H4 (cell line): ENCODE results near the genes DDX56, ZMIZ2 and MYO1G.

GRCh38 chr7:44088468-44088766 lies 6.1 kb upstream of the POLM start:
- RAMPAGE, long total RNA = no peak

DNA sequence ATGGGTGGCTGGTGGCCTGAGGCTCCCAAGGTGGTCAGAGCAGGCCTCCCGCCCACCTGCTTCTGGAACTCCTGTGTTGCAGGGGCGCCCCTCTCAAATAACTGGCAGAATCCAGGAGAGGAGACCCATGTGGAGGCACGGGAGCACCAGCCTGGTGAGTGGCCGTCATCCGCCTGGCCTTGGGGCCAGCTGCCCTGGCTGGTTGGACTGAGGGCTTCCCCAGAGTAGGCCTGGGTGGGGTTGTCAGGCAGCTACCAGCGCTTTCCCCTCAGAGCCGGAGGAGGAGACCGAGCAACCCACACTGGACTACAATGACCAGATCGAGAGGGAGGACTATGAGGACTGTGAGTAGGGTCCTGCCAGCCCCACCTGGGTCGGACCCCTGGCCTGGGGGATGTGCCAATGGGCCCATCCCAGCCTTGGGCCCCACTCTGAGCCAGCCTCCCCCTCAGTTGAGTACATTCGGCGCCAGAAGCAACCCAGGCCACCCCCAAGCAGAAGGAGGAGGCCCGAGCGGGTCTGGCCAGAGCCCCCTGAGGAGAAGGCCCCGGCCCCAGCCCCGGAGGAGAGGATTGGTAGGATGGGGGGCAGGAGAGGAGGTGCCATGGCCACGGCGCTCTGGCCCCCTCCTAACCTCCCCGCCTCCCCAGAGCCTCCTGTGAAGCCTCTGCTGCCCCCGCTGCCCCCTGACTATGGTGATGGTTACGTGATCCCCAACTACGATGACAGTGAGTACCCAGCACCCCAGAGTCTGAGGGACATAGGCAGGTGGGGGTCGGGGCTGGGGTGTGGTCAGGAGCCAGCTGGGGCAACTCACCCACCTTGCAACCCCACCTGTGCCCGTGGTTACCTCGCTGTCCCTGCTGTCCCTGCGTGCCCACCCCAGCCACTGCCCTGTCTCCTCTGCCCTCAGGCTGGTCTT lies 3.5 kb downstream of the AEBP1 start:
- RAMPAGE, long total RNA = no peak

DNA sequence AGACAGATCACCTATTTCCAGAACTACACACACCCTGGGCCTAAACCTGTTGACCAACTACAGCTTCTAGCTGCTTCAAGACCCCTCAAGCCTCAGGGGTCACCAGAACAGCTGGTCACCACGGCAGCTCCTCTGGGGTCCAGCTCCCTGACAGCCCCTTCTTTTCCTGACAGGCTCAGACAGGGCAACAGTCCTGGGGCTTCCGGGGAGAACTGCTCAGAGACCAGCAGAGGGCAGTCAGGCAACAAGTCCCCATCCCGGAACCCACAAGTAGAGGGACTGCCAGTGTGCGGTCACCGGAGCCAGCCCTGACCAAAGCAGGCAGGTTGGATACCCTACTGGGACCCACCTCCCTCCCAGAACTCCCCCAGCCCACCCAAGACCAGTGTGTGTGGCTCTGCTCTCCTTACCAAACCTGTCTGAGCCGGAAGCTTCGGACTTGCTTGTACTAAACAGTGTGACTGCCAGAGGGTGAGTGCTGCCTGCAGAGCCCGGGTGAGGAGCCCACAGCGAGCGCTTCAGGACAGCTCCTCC lies 40.2 kb downstream of the YKT6 start:
- RAMPAGE, long total RNA = no peak

GRCh38 chr7:44264167-44264858 lies 61.1 kb downstream of the CAMK2B start:
- RAMPAGE, long total RNA = no peak

GRCh38 chr7:44489615-44490281 lies 710 bp downstream of the NUDCD3 start:
- RAMPAGE, long total RNA = no peak

GRCh38 chr7:44573310-44574564 lies at the start of gene DDX56:
TSS of gene DDX56 (minus strand) at chr7:44573908.
- RAMPAGE, long total RNA = no peak

DNA sequence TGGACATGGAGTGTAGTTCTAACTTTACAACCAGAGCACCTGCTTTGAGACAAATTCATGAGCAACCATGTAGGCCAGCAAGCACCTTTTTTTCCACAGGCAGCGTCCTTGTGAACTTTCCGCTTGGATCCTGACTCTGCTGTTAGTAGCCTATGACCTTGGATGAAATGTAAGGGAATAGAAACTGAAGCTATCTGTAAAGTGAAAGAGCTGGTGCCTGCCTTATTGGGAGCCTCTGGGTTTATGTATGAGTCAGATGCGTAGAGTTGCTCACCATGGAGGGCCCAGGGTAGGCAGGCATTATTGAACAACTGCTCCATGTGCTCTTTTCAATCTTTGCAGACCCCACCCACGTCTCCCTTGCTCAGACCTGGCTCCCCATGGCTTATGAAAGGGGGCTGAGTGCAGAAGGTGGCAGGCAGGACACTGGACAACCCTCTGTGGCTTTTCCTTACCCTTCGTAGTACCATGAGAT lies 16.3 kb downstream of the OGDH start:
- RAMPAGE, long total RNA = no peak

GRCh38 chr7:44631504-44632166 lies 25.2 kb downstream of the OGDH start:
- RAMPAGE, long total RNA = no peak

GRCh38 chr7:44634999-44635694 lies 28.7 kb downstream of the OGDH start:
- RAMPAGE, long total RNA = no peak

DNA sequence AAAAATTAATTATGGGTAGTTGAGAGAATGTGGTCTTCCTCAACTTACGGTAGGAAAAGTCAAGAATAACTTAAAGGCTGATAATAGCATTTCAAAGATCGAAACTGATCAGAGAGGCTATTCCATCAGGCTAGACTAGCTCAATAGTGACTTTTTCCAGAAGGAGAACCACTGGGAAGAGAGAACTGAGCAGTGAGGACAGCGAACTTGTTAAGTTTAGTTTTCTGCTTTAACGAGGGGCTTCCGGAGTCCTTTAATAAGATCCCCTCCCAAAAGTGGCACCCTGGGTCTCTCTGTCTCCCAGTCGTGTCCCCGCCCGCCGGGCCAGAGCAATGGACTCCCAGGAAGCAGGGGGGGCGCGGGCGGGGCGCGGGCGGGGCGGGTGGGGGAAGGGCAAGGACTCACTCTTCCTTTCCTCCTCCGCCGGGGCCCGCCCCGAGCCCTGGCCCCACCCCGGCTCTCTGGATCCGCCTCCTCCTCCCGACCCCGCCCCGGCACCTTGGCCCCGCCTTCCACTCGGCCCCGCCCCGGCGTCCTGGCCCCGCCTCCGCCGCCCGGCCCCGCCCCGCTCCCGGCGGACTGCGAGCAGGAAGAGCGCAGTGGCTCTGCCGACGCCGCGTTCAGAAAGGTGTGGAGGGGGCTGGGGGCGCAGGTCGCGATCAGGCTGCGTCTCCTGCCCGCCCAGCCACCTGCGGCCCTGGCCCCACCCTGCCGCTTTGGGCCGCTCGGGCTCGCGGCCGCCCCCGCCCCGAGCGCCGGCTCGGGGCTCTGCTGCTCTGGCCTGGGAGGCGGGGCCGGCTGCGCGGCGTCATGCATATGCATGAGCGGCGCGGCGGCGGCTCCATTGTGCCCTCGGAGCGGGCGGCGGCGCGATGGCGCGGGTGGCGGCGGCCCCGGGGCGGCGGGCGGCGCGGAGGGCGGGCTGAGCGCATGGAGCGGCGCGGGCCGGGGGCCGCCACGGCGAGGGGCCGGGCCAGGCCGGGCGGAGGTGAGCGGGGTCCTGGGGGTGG lies at the start of gene ZMIZ2:
Gene ZMIZ2, plus strand, starts transcription at position 844 of the 1,010 bp plus-strand sequence.
- RAMPAGE, long total RNA = no peak

- RAMPAGE, long total RNA = no peak
These were observed 16.9 kb downstream of the H2AZ2 start for GRCh38 chr7:44830823-44831622.

DNA sequence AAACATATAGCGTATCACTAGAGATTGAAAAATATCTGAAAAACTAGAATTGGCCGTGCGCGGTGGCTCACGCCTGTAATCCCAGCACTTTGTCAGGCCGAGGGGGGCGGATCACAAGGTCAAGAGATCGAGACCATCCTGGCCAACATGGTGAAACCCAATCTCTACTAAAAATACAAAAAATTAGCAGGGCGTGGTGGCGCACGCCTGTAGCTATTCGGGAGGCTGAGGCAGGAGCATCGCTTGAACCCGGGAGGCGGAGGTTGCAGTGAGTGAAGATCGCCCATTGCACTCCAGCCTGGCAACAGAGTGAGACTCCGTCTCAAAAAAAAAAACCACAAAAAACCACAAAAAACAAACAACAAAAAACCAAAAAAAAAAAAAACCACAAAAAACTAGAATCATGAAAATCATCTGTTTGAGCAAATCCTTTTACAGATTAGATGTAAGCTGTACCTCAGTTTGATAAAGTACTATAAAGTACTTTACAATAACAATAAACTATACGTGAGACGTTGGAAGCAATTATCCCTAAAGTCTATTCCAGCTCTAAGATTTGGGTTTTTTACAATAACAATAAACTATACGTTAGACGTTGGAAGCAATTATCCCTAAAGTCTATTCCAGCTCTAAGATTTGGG lies 1.5 kb downstream of the H2AZ2 start:
- RAMPAGE, long total RNA = no peak

- RAMPAGE, long total RNA = no peak
These were observed 10.9 kb downstream of the MYO1G start for GRCh38 chr7:44967872-44968417.

DNA sequence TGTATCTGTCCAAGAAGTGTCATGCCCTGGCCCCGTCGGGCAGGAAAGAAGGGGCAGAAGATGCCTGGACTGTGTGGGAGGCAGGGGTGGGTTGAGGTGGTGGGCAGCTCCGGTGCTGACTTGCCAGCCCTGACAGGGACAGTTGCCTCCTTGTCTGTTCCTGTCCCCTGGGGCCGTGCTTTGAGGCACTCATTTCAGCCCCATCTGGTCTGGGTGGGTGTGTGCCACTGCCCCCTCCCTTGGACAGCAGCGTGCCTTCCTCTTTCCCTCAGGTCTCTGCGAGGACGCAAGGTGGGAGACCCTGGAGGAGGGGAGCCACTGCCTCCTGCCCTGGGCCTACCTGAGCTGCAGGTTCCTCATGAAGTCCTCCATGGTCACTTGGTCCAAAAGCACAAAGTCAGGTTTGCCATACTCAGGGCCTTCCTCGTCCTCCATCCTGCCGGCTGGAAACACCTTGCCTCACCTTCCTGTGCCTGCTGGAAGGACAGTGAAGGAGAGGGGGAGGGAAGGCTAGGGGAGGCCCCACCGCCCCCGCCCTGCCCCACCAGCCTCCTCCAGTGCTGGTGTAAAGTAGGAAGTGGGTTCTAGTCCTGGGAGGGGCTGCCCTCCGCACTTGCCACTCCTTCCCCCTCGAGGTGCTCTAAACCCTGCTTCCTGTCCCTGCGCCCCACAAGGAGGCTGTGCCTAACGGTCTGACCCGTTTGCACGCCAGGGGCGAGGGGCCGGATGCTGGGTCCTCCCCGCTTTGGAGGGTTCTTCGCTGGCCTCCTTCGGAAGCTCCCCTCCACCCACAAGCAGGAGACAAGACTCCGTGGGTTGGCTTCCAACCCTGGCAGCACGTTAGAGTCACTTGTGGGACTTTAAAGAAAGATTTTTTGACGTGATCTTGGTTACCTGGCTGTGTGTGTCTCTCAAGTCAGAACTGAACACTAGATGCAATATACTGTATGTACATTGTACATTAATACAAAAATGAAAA lies at the start of gene MYO1G:
Gene MYO1G, minus strand, starts transcription at position 489 of the 979 bp plus-strand sequence.
- RAMPAGE, long total RNA = no peak

- RAMPAGE, long total RNA = no peak
These were observed 5.6 kb upstream of the MYO1G start for GRCh38 chr7:44984358-44984942.

DNA sequence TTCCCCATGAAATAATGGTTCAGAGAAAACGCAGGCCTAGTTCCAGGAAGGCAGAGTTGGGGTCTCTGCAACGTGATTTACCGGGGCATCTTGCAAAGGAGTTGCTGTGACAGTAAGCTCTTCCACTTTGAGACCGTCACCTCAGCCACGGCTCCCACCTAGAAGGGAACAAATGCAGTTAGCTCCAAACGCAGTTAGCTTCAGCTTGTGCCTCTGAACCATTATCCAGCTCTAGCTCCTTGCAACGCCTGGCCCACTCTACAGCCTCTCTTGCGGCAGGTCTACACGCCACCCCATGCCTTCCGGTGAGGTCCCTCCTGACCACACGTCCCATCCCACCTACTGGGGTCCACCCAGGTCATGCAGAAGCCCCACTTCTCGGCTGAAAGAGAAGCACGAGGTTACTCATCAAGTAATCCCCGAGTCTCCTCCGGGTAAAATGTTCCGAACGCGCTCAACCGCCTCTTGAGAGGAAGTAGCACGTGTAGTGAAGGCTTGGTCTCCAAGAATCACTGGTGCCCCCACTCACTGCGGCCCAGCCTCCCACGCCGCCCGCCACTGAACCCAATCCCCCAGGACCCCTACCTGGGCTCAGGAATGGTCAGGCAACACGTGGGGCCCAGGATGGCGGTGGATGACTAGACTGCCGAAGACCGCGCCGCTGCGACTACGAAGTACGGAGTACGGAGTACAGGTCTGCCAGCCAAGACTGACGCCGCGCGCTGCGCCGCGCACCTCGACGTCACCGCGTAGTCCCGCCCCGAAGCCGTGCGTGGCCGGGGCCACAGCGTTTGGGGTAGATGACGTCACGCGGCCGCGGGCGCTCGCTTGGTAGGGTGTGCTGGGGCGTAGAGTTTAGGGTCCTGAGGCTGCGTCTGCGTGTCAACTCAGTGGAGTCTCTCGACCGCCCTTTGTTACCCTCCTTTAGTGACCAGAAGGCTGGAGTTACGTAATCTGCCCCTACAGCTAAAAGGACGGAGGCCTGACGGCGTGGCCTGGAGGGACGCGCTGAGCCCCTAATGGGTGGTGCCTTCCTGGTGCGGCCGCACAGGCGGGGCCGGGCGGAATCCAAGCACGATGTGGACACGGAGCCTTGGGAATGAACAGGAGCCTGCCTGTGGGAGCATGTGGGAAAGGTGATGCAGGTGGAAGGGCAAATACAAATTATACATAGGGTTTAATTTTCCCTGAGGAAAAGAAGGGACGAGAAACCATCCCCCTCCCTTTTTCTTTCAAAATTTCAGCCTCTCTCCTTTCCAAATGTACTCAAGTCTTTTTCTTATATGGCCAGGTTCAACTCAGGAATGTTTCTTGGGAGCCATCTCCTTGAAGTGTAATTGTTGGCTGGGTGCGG lies 7.6 kb upstream of the MYO1G start:
- RAMPAGE, long total RNA = start-site peak on the minus strand centred at position 698 of the sequence, 67 bp wide, 83 reads

- RAMPAGE, long total RNA = no peak
These were observed 7.0 kb downstream of the CCM2 start for GRCh38 chr7:45006870-45007513.

GRCh38 chr7:45042654-45043104 lies 42.7 kb downstream of the CCM2 start:
- RAMPAGE, long total RNA = no peak

- RAMPAGE, long total RNA = no peak
These were observed 34.9 kb downstream of the RAMP3 start for GRCh38 chr7:45192229-45193102.

DNA sequence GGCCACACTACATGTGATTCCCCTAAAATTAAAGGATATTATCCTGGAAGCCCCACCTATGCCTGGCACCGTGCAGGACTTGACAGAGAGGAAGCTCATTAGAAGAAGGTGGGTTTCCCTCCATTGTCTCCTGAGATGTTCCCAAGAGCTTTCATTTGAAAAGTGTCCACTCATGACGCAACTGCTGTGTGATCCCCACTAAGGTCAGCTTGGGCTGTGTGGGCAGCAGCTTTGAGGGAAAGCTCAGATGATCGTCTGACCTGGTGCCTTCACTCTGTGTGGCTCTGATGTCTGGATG lies 53.5 kb downstream of the RAMP3 start:
- RAMPAGE, long total RNA = no peak